Progenitor cell of endocrine pancreas (in vitro differentiated cells): ENCODE measurements around a stretch of chr9.

- PRO-cap = no peak
Measured at GRCh38 chr9:110255794-110256176, 522 bp downstream of the TXN start.

GRCh38 chr9:110441824-110442562, 104.3 kb upstream of the TXNDC8 start:
- PRO-cap = no peak

DNA sequence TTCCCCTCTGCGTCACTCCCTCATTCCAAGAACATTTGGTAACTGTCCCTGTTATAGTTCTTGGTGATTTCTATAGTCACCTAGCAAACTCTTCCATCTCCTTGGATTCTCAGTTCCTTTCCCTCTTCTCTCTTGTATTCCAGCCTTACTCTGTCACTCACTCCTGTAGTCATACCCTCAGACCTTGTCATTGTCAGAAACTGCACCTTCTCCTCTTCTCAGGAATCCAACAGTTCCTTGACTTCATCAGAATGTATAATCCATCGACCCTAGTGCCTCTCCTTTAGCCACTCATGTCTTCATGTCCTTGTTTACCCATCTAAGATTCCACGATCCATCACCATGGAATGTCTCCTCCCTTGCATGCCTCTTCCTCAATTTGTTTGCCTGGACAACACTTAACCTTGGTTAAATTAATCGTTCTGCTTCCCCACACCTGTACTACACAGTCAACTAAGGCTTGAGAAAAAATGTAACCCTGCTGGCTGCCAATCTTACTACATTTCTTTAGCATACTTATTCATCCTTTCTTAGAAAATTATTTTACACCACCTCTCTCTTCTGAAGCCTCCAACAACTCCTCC, 102.5 kb downstream of the SVEP1 start:
- PRO-cap = no peak

DNA sequence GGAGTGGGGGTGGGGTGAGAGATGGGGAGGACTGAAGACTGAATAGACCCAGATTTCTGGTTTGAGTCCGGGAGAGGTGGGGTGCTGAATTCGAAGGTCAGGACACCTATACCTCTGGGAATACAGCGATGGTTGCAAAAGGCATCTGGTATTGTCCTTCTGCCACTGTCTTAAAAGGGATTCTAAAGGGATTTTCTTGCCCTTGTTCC, 227 bp upstream of the MUSK start:
- PRO-cap = no peak

DNA sequence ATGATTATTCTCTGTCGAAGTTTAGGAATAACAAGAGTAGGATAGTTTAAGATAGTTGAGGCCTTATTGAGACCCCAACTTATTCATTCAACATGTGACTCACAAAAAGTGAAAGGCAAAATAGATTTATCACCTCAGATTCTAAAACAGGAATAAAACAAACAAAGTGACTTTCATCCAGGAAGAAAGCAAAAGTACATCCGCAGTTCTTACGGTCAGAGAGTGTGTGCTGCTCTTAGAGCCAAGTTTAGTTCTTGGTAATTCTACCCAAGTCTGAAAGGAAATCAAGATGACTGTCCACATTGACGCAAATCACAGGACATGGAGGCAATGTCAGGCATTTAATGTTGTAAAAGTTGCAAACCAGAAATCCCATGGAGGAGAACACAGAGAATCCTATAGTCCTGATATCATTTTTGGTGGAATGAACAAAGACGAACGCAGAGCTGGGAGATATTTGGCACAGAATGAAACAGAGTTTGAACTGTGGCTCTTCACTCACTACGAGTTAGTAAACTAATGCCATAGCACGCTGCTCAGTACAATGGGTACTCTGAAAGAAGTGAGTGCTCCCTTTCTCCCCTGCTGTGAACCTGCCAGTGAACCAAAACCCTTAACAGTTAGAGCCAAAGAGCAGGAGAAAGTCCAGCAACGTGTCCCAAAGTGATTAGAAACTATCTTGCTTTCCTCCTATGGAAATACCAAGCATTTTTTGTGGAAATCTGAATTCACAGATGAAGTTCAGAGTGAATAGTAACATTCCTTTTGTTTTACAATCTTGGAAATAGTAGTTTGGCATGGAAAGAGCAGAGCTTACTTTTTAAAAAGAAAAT, 74.2 kb downstream of the MUSK start:
- PRO-cap = no peak

GRCh38 chr9:110744578-110744874, 75.9 kb downstream of the MUSK start:
- PRO-cap = no peak

DNA sequence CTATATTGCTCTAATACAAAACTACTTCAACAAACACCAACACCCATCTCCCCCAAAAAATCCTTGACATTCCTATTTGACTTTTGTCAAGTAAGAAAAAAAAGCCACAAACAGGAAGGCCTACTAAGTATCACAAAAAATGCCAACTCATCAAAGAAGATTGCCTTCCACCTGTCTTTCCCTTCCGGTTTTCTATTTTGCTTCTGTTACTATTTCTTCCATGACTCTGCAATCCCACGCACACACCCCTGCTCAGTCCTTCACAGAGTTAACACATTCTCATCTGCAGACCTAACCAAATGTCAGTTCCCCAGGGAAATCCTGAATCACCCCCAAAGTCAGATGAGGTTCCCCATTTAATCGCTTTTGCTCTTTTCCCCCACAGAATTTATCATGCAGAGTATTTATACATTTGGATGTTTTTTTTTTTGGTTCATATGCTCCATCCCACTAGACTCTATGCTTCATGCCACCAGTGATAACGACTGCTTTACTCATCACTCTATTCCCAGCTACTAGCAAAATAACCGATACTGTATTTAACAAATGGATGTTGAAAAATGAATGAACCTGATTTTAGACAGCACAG, 15.1 kb downstream of the LPAR1 start:
- PRO-cap = no peak

GRCh38 chr9:111036866-111037165, 1.5 kb downstream of the LPAR1 start:
- PRO-cap = no peak

DNA sequence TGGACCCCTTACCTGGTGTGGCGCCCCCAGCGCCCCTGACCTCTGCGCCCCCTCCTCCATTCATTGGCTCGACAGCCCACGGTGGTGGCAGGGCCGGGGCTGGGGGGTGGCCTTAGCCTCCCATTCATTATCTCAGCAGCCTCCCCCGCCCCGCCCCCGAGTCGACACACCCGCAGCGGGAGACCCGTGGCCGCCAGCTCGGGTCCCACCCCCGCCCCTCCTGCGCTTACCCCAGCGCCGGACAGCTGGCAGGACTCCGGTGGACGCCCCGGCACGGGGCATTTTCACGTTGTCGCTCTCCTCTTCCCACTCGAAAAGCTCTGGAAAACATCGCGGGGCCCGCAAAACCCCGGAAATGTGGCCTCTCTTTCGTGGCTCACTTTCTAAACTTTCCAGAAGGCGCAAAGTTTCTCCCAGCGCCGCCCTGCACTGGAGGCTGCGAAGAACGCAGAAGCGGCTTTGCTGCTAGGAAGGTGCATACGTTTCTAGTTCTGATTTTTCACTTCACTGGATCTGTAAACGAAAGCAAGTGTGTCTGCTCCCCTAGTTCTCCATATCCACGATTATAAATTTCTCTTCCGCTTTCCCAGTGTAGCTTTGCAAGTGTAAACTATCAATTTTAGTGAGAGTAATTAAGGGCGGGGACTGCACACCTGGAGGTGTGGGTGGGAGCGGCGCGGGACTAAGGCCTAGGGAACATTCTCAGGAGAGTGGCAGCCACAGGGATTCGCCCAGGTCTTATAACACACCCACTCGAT, 549 bp upstream of the LPAR1 start:
- PRO-cap = bidirectional peak, plus-strand start at position 720 of the sequence, minus-strand start at position 684 of the sequence

DNA sequence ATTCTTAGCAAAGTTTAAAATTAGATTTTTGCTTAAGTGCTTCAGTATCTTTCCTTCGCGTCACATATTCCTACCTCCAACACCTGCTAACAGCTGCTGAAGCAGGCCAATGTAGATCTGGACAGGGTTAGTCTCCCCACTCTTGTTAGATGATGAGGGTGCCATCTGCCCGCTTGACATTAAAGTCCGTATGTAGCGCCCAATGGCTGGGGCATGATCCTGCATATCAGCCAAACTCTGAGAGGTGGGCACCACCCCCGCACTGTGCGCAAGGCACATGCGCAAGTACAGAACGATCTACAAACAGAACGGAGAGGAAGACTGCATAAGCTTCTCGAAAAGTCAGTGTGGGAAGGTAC, 69.8 kb downstream of the ECPAS start:
- PRO-cap = no peak

- PRO-cap = no peak
Measured at GRCh38 chr9:111451555-111451921, 32.6 kb downstream of the ECPAS start.

DNA sequence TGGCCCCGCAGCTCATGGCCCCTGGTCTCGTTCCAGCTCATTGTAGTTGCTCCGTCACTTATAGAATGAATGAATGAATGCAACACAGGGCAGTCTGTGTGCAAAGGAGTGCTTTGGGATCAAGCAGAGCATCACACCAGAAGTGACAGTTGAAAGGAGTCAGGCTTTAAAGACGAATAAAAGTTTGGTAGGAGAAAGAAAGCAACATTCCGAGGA, 938 bp downstream of the ZNF483 start:
- PRO-cap = no peak

- PRO-cap = no peak
Measured at GRCh38 chr9:111630745-111630996, 463 bp upstream of the DNAJC25 start.

DNA sequence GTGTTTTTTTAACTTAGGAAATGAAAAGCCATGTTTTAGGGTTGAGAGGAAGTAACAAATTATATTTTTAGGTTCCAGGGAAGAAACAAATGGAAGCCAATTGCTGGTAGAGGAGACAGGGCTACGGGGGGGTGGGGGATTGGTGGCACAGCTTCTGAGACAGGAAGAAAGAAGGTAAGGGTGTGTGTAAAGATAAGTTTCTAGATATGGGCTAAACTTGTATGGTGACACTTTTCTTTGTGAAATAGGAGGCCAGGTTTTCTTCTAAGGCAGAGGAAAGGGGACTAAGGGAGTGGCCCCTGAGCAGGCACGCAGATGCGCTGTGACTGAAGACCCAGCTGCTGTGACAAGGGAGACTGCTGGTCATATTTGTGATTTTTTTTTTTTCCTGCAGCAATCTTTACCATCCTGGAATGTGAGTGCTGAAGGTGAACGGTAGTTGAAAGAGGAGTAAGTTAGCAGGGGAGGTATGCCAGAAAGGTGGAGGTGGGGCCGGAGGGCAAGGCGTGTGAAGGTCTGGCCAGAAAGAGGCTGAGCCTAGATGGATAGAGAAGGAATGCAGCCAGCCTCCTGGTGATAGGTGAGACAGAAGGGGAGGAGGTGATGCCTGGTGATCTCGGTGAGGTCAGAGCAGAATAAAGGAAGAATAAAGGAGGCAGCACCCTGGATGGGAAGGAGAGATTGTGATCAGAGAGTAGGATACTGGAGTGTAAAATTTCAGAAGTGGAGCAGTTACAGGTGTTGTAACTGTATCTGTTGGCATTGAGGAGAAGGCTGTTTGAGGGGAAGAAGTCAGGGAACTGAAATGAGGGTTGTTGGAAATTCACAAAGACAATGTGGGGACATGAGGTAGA, 1.7 kb downstream of the GNG10 start:
- PRO-cap = unidirectional peak, minus-strand start at position 510 of the sequence

DNA sequence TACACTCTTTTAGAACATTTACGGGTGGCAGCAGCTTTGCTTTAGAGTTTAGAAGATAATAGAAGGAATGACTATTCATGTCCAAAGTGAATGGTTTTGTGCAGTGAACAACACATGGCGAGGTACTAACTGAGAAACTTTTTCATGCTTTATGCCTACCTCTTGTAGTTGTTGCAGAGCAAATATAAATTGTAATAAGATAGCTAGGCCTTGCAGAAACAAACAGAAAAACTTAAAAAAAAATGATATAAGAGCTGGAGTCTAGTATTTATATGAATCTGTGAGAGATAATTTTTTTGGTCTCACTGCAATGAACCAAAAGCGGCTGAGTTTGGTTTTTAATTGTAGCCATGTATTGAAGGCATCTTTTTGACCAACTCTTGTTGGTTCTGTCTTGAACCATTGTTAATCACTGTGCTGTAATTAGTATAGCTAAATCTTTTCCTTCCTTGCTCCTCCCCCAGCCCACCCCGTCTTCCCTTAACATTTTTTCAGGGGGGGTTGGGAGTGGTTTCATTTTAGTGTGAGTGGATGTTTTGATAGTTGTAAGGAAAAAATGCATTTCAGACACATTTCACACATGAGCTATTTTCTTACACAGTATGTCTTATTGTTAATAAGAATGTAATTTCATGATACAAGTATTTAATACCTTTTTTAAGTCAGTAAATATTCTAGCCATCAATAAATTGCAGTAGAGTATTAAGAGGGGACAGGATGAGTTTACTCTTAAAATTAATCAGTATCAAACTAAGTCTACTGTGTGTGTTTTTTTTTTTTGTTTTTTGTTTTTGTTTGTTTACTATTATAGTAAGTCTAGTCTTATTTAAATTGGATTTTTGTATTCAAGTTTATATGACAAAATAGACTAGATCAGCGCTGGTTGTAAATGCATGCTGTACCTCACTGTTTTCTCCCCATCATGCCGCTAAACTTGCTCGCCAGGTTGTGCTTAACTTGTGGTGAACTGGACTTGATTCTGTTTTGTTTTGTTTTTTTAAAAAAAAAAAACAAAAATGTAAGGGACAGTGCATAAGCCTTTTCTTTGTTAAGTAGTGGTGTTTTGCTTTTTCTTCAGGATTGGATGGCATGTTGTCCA, 37.1 kb downstream of the UGCG start:
- PRO-cap = no peak

- PRO-cap = no peak
Measured at GRCh38 chr9:111957832-111958730, 61.5 kb downstream of the UGCG start.

- PRO-cap = no peak
Measured at GRCh38 chr9:112028435-112028886, 131.8 kb downstream of the UGCG start.

- PRO-cap = no peak
Measured at GRCh38 chr9:112047407-112048078, 127.6 kb downstream of the SUSD1 start.

- PRO-cap = no peak
Measured at GRCh38 chr9:112173397-112174421, 1.4 kb downstream of the SUSD1 start.

- PRO-cap = no peak
Measured at GRCh38 chr9:112176475-112177069, 1.5 kb upstream of the SUSD1 start.